Natural killer cell (primary cell): ENCODE measurements around a stretch of chr3.

DNA sequence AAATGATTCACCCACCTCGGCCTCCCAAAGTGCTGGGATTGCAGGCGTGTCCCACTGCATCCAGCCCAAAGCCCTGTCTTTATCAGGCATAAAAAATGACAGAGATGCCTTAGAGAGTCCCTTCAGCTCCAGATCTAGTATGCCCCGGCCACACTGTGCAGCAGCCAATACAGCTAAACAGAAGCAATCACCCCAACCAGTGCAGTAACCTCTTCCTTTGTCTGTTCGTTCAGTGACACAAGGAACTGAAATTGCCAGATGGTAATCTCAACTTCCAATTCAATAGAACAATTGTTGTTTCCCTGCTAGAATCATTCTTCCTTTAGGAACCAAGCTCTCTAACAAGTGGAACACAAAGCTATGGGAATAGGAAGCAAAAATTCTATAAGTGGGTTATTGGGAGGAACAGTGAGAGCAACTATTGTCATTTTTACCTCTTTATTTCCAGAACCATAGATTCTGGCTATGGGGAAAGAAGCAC is 128.0 kb upstream of the TBL1XR1 start:
- PRO-cap, result no peak

DNA sequence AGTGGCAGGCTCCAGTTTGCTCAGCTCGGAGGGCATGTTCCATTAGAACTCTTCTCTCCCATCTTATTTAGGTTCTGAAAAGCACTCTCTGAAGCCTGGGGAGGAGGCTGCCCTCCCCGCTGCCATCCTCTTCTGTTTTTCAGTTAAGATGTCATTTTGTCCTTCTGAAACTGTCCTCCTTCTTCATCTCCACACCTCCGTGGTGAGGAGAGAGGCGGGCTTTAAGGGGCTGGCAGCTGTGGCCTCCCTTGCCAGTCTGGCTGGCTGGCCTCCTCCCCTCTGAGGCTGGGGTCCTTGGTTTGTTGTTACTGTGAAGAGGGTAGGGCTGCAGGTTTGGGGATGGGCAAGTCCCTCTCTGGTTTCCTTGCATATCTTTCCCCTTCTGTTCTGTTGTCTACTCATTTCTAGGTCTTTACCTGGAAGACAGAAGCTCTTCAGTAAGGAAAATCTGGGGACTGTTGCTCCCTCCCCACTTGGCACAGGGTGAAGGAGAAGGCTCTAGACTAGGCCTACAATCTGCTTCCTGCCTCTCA is 226.2 kb upstream of the TBL1XR1 start:
- PRO-cap, result no peak

- PRO-cap, result no peak
Observed at GRCh38 chr3:177591329-177591916, 394.1 kb upstream of the TBL1XR1 start.

DNA sequence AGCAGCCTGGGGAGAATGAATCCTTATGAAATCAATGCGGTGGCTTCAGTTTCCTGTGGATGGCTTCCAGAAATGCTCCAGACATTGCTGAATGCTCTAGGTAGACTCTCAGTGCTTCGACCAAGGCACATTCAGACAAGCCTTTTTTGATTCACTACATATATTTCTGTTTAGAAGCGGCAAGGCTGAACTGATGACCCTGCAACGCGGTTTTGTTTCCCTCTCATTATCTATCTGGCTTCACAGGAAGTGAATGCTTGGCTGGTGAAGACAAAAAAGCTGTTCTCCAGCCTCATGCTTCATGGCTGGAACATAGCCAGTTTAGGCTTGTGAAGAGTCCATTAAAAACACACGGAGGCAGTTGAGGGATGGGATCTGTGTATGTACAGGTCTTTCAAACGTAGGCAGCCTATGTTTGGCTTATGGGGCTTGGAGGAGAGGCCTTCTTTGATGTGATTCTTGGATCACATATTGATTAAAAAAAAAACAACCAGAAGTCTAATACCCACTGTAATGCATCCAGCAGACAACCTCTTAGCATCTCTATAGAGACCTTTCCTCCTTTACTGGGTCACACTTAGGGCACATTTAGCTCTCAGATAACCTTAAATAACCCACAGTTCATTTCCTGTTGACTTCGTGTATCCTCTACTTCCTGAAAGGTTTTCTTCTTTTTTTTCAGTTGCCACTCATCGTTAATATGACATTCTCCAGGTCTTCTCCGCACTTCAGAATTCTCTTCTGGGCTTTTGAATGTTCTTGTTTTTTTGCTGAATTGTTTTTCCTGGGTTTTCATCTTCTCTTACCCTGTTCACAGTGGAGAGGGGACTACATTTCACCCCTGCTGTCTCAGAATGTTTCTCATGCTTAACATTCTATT is 400.4 kb upstream of the TBL1XR1 start:
- PRO-cap, result bidirectional peak, plus-strand start at position 672 of the sequence, minus-strand start at position 579 of the sequence

DNA sequence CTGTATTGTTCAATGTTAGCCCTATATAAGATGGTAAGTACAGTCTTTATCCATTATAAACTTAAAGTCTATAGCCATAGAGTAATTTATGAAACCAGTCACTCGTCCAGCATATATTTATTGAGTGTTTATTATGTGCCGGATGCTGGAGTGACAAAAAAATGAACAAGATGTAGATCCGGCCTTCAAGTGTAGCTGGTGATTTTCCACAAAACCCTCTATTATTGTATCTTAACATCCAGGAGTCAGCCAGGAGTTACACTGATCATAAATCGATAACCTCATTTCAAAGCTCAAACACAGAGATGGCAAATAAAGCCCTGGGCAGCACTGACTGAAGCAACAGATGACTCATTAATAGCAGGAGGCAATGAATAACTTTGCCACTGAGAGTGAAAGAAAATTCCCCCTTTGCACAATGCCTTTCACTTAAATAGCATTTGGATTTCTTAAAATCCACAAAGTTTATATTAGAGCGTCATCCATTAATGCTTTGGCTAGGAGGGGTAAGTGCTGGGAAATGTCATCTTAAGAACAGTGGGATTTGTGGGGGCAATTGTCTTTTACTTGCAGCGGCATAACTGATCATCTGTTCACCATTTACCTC is 630.1 kb upstream of the TBL1XR1 start:
- PRO-cap, result no peak

- PRO-cap, result no peak
Observed at GRCh38 chr3:179259735-179260483, 9.0 kb upstream of the KCNMB3 start.

- PRO-cap, result no peak
Observed at GRCh38 chr3:179261669-179261868, 10.7 kb upstream of the KCNMB3 start.

GRCh38 chr3:179324178-179324943 is 1.5 kb downstream of the ZNF639 start:
- PRO-cap, result unidirectional peak, minus-strand start at chr3:179324712

DNA sequence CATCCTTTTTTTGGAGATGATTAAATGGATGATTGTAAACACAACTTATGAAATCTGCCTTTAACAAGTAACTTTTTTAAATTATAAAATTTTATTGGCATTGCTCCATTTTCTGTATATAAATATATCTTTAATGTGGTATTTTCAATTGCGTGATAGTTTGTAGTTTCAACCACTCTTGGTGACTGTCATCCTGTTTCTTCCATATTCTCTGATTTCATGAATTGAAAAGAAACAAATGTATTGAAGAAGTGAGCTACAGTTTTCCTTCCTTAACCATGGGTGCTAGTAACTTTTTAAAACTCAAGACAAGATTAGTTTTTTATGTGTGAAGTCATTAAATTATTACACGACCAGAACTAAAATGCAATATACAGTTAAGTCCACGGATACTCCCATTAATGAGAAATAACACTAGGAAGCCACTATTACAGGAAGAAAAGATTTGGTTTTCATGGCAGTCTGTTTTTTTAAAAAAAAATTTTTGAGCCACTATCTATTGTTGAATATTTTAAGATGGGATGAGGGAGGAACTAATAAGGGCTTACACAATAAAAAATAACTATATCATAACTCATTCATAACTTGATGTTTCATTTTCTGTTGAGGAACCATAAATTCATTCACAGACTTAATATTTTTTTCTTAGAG is 11.8 kb downstream of the ZNF639 start:
- PRO-cap, result no peak

DNA sequence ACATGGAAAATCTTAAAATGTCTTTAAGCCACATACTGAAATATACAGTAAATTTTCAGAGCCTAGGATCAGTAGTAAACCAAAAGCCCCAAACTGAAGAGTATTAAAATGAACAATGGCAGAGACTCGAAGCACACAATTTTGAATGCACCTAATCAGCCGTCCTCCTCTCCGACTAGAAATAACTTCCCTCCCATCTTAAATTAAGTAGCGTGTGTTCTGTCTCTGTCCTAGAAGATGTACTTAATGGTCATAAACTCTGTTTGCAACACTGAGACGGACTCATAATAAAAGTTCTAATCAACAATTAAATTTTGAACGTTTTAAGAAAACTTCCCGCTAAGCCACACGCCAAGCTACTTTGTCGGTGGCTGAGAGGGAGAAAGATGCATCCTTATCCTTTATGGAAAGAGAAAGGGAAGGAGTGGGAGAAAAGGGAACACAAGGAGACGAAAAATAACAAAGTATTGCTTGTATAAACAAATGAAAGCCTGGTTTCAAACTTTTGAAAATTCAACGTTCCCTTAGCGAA is 1.0 kb downstream of the GNB4 start:
- PRO-cap, result no peak

GRCh38 chr3:179673355-179674047 is 20.7 kb downstream of the USP13 start:
- PRO-cap, result no peak

GRCh38 chr3:180161719-180162261 is 125.1 kb upstream of the PEX5L start:
- PRO-cap, result no peak

DNA sequence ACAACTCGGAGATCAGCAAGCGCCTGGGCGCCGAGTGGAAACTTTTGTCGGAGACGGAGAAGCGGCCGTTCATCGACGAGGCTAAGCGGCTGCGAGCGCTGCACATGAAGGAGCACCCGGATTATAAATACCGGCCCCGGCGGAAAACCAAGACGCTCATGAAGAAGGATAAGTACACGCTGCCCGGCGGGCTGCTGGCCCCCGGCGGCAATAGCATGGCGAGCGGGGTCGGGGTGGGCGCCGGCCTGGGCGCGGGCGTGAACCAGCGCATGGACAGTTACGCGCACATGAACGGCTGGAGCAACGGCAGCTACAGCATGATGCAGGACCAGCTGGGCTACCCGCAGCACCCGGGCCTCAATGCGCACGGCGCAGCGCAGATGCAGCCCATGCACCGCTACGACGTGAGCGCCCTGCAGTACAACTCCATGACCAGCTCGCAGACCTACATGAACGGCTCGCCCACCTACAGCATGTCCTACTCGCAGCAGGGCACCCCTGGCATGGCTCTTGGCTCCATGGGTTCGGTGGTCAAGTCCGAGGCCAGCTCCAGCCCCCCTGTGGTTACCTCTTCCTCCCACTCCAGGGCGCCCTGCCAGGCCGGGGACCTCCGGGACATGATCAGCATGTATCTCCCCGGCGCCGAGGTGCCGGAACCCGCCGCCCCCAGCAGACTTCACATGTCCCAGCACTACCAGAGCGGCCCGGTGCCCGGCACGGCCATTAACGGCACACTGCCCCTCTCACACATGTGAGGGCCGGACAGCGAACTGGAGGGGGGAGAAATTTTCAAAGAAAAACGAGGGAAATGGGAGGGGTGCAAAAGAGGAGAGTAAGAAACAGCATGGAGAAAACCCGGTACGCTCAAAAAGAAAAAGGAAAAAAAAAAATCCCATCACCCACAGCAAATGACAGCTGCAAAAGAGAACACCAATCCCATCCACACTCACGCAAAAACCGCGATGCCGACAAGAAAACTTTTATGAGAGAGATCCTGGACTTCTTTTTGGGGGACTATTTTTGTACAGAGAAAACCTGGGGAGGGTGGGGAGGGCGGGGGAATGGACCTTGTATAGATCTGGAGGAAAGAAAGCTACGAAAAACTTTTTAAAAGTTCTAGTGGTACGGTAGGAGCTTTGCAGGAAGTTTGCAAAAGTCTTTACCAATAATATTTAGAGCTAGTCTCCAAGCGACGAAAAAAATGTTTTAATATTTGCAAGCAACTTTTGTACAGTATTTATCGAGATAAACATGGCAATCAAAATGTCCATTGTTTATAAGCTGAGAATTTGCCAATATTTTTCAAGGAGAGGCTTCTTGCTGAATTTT is 1.3 kb downstream of the SOX2 start:
- PRO-cap, result no peak

DNA sequence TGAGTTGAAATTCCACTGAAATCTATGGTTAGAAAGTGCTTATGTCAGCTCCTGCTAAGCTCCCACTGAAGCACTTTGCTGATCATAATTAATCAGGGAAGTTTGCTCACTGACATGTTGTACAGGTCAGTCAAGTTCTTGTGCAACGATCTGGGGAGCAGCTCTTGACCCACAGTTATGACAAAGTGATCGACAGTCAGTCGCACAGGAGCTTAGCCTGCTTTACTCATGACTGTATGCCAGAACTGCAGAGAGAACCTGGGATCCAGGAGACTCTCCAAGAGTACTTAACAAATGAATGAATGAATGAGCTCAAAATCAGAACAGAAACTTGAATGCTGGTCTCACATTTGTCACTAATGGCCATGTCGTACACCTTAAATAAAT is 453.6 kb downstream of the SOX2 start:
- PRO-cap, result no peak

DNA sequence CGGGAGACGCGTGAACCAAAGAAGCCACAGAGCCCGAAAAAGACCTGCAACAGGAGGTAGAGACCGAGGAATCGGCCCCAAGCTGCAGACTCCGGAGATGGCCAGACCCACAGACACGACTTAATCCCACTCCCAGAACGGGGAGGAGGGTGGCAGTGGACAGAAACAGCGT is 314 bp upstream of the ATP11B start:
- PRO-cap, result no peak

GRCh38 chr3:182793276-182793439 is 146 bp upstream of the ATP11B start:
- PRO-cap, result bidirectional peak, plus-strand start at chr3:182793504, minus-strand start at chr3:182793320

DNA sequence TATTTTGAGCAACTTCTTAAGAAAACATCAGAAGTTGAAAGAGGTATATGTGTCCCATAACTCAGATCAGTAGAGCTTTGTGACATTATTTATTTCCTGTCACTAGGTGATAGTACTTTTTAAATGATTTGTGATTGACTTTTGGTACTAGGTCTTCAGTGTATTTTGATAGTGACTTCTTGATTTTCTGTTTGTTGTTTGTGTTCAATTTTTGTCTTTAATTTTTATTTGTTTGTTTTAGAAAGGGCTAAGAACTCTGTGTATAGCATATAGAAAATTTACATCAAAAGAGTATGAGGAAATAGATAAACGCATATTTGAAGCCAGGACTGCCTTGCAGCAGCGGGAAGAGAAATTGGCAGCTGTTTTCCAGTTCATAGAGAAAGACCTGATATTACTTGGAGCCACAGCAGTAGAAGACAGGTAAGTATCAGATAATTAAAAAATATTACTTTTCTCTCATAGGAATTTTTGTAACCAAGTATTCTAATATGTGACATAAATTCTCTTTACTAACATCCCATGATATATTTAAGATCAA is 78.9 kb downstream of the ATP11B start:
- PRO-cap, result no peak

DNA sequence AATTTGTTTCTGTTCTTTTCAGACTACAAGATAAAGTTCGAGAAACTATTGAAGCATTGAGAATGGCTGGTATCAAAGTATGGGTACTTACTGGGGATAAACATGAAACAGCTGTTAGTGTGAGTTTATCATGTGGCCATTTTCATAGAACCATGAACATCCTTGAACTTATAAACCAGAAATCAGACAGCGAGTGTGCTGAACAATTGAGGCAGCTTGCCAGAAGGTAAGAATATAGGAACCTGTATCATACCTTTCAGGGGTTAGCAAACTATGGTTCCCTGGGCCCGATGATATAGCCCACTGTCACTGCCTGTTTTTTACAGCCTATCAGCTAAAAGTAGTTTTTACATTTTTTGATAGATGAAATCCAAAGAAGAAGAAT is 80.5 kb downstream of the ATP11B start:
- PRO-cap, result no peak

DNA sequence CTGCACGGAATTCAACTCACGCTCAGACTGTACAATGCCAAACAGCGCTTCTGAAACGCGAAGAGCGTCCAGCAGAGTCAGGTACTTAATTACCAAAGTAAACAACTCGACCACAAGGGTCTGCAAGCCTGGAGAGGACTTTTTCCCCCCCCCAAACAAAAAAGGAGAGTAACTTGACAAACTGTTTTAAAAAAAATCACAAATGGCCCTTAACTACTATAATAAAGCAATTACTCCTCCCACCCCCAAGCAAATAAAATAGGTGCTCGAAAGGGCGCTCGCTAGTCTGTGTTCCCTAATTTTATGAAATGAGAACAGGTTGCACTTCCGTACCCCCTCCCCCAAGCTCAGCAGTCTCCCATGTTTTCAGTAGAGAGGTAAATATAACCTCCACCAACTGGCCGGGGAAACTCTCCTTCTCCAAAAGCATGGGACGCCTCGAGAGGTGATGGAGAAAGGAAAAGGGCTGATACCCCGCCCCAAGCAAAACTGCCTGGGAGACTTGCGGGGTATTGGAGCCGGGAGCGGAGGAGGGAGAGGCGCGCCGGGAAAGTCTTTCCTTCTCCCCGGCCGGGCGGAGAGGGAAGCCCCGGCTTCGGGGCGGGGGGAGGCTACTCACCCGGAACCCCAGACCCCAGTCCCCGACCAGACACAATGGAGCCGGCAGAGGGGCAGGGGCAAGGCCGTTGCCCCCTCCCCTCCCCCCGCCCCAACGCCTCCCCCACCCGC is 717 bp downstream of the DCUN1D1 start:
- PRO-cap, result no peak

DNA sequence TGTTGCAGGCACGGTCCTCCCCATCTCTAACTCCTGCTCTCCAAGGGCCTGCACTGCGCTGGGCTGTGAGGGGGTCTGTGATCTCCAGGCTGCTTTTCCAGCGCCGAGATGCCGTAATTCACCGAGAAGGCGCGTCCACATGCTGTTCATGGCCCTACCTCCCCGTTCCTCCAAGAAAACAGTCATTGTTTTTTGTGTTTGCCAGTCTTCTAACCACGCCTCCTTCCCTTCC is 17.6 kb upstream of the LAMP3 start:
- PRO-cap, result no peak